AG09309 (cell line): ENCODE measurements around a stretch of chr13.

DNA sequence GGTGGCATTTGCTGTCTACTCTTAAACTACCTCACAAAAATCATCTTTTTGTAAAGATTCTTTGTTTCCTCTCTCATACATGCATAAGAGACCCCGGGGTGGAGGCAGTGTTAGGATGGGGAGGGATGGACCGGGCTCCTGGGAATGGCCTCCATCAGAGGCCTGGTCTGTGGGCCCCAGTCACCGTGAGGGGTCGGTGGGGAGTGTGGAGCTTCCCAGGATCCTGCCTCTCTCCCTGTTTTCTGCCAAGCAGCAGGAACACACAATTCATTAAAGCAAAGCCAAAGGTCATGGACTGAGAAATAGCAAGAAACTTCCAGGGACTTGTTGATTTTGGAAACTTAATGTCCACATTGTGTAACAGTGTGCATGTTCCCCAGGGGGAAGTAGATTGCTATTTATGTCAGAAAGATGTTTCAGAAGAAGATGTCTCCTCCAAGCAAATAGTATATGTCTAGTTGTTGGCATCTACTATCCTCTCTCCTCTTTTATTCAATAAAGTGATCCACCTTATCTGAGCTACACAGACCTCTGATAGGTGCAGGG is 241.3 kb downstream of the ENOX1 start:
- RRBS, result 100% methylated on average over 1 of the region's 4 CpGs

GRCh38 chr13:43921265-43921685 is 41.6 kb downstream of the LACC1 start:
- RRBS, result no CpG with 5 or more reads among the region's 1 CpG

DNA sequence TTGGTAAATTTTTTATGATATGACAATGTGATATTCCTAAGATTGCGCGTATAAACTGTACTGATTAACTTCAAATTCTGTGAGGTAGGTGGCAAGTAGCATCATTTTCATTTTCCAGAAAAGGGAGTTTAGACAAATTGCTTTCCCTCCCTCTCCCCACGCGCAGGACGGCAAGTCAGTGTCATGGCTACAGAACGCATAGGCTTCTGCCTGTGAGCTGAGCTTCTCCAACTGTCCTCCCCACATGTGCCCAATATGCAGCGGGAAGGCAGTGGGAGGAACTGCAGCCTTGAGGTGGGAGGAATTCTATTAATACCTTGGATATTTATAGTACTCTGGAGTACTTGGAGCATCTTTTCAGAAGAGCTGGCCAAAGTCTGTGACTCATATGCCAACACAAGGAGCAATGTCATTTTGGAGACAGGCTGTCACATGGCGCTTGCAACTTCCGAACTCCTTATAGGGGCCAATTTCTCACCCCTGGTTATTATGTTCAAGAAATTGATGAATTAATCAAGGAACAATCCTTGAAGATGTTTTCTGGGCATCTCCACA is 32.6 kb downstream of the SMIM2 start:
- RRBS, result no CpG with 5 or more reads among the region's 9 CpGs

DNA sequence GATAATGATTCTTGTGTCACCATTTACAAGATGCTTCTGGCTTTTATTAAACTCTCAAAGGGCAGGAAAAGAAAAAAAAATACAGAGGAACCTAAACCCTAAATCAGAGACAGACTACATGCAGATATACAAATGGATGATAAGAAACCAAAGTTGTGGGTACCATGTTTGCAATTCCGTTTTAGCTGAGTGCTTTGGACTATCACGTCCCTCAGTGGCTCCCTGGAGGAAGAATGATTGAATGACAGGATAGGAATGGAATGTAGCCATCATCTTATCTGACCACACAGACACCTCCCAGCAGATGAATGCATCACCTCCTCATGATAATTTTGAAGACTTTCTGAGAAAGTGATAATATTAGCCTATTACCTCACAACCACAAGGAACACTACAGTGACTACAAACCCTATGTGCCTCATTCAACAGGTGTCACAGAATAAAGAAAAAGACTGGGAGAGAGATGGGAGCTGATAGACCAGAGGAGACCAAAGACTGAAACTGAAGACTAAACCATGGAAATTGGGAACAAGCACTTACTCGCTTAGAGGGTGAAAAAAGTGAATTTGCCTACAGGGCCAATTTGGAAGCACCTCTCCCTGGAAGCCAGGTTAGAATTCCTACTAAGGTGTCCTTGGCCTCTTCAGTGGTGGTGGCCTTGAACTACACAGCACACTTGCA is 17.8 kb downstream of the SMIM2 start:
- RRBS, result no CpG with 5 or more reads among the region's 3 CpGs

- RRBS, result no CpG with 5 or more reads among the region's 8 CpGs
These were observed 5.0 kb downstream of the SMIM2 start for GRCh38 chr13:44155999-44156476.

GRCh38 chr13:44431053-44431768 is 57.6 kb downstream of the SERP2 start:
- RRBS, result no CpG with 5 or more reads among the region's 4 CpGs

- RRBS, result no CpG with 5 or more reads among the region's 3 CpGs
These were observed 67.5 kb downstream of the TSC22D1 start for GRCh38 chr13:44508583-44509137.

GRCh38 chr13:44573639-44574779 is 2.1 kb downstream of the TSC22D1 start:
- RRBS, result 100% methylated on average over 1 of the region's 6 CpGs

- RRBS, result no CpG with 5 or more reads among the region's 10 CpGs
These were observed 1.2 kb downstream of the TPT1 start for GRCh38 chr13:45339821-45340226.

- RRBS, result no CpG with 5 or more reads among the region's 12 CpGs
These were observed 15.1 kb upstream of the SLC25A30 start for GRCh38 chr13:45432884-45433966.

GRCh38 chr13:45440394-45440980 is 22.3 kb upstream of the SLC25A30 start:
- RRBS, result no CpG with 5 or more reads among the region's 3 CpGs

- RRBS, result no CpG with 5 or more reads among the region's 1 CpG
These were observed 3.8 kb downstream of the COG3 start for GRCh38 chr13:45468551-45468999.

GRCh38 chr13:45669455-45669970 is 32.6 kb upstream of the CBY2 start:
- RRBS, result no CpG with 5 or more reads among the region's 15 CpGs

- RRBS, result no CpG with 5 or more reads among the region's 37 CpGs
These were observed 77.1 kb downstream of the ZC3H13 start for GRCh38 chr13:45975305-45976069.

DNA sequence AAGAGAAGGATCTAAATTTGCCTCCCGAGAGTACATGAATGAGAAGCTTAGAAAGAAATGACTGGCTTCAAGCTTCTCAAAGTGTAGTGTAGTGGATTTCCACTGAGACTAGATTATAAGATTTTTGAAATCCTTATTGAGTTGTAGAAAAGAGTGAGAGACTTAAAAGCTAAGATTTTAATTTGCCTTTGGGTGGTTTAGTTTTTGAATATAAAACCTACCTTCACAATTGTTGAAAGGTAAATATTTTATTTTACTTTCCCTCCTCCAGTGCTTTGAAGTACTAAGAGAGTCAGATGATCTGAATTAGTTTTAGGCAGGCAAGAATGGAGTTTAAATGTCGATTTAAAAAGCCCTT is 19.5 kb upstream of the ZC3H13 start:
- RRBS, result no CpG with 5 or more reads among the region's 2 CpGs

- RRBS, result no CpG with 5 or more reads among the region's 4 CpGs
These were observed 4.4 kb downstream of the CPB2 start for GRCh38 chr13:46100211-46100989.

DNA sequence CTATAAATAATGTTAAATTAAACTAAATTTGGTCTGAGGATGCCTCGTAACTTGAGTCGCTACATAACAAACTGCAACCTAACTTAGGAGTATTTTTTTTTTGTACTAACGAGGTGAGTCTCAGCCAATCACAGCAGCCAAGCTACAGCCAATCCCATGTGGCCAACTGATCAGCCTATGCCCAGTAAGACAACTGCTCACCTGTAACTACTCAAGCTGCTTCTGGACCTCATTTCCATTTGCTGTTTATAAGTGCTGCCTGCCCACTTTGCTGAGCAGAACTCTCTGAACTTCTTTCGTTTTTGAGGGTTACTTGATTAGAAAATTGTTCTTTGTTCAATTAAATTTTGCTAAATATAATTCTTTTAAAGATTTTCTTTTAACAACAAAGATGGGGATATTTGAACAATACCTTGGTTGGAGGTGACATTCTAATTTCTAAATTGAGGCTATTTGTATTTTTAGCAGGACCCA is 3.8 kb downstream of the CPB2 start:
- RRBS, result no CpG with 5 or more reads among the region's 4 CpGs

GRCh38 chr13:46125865-46126567 is 21.2 kb upstream of the CPB2 start:
- RRBS, result no CpG with 5 or more reads among the region's 4 CpGs

GRCh38 chr13:46172492-46173042 is 9.4 kb downstream of the LCP1 start:
- RRBS, result no CpG with 5 or more reads among the region's 6 CpGs